SK-N-DZ (cell line): ENCODE data around the genes PRKAB1, RAB35, PLA2G1B, COX6A1 and DYNLL1.

GRCh38 chr12:119198395-119198902 lies 19.7 kb downstream of the HSPB8 start:
RAMPAGE:
- cytosol, long total RNA = no peak
- nucleus, long total RNA = no peak

RAMPAGE:
- cytosol, long total RNA = no peak
- nucleus, long total RNA = no peak
Observed at GRCh38 chr12:119203974-119204534, 25.3 kb downstream of the HSPB8 start.

RAMPAGE:
- cytosol, long total RNA = no peak
- nucleus, long total RNA = no peak
Observed at GRCh38 chr12:119444472-119444827, 109.9 kb downstream of the CCDC60 start.

DNA sequence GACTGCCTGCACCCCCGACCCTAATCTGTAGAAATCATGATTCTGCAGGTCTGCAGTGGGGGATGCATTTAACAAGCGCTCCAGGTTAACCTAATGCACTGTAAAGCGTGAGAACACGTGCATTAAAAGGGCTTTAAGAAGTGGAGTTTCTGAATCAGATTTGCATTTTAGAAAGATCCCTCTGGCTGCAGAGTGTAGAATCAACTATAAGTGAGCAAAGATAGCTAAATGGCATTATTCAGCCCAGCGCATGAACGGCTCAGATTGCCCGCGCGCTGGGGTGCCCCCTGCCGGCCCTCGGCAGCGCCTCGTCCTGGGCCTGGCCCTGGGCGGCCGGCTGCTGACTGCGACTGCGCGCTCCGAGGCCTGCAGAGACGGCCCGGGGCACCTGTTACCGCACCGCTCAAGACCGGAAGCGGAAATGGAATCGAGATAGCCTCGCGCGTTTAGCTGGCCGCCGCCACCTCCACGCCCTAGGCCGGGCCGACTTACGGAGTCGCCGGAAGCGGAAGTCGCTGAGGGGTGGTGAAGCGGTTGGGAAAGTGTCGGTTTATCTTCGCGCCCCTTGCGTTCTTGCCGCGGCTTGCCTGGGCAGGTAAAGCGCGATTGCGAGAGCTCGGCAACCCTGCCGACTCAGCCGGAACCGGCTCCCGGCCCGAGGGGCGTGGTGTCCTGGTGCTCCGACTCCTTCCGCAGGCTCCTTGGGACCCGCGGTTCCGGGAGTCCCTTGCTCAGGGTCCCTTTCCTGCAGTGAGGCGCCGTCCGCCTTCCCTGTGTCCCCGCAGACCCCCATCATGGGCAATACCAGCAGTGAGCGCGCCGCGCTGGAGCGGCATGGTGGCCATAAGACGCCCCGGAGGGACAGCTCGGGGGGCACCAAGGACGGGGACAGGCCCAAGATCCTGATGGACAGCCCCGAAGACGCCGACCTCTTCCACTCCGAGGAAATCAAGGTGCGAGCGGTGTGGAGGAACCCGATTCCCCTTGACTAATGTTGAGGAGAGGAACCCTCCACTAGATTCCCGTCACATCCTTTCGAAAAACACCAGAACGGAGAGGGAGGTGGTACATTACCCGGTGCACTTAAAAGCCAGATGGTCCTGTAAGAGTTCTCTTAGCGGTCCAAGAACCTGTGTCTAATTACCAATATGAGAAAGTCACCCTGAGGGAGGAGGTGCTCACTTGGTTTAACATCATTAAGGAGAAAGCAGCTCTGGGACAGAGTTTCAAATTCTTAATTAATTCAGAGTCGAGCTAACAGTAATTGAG lies at the start of gene PRKAB1:
TSS of gene PRKAB1 (plus strand) at position 683 of the 1,269 bp plus-strand sequence.
RAMPAGE:
- cytosol, long total RNA = start-site peak on the plus strand centred at position 531 of the sequence, 80 bp wide, 163 and 91 reads in 2 replicates
- nucleus, long total RNA = no peak

RAMPAGE:
- cytosol, long total RNA = no peak
- nucleus, long total RNA = no peak
Observed at GRCh38 chr12:119686377-119686802, 18.5 kb downstream of the PRKAB1 start.

DNA sequence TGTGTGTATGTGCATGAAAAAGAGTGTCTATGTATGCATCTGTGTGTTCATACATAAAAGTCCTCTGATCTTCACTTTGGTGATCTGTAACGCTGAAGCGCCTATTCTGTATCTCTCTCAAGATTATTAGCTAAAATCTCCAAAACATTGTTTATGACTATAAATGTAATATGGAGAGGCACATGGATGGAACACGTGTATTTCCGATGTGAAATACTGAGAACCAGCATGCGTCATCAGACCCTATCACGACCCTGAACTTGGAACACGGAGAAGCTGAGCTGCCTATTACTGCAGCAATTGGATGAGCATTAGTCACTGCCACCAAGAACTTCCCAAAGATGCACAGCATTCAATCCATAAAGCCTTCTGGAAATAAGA lies 61.9 kb downstream of the PRKAB1 start:
RAMPAGE:
- cytosol, long total RNA = no peak
- nucleus, long total RNA = no peak

DNA sequence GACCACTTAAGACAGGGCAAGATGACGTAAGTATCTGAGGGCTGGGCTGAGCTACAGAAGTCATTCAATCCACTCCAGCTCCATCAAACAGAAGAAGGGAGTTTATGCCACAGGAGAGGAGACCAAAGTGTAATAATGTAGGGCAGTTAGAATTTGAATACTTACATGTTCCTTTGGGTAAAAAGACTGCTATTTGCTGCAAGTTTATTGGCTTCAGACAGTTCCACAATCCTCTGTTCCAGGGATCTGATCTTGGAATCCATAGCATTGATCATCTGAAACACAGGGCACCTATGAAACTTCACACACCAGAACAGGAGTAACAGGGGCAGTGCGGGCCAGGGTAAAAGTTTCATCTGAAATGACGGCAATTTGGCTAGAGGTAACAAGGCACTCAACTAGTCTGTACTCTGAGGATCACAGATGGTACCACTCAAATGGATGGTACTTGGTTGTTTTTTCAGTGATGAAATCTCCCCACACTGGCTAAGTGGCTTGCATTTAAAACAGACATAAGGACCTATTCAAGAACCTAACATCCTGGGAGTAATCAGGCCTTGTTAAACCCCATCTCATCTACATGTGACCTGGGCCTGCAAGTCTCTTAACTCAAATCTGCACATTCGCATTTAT lies 90.6 kb downstream of the PRKAB1 start:
RAMPAGE:
- cytosol, long total RNA = no peak
- nucleus, long total RNA = no peak

GRCh38 chr12:120092723-120093720 lies 23.5 kb downstream of the RAB35 start:
RAMPAGE:
- cytosol, long total RNA = no peak
- nucleus, long total RNA = no peak

DNA sequence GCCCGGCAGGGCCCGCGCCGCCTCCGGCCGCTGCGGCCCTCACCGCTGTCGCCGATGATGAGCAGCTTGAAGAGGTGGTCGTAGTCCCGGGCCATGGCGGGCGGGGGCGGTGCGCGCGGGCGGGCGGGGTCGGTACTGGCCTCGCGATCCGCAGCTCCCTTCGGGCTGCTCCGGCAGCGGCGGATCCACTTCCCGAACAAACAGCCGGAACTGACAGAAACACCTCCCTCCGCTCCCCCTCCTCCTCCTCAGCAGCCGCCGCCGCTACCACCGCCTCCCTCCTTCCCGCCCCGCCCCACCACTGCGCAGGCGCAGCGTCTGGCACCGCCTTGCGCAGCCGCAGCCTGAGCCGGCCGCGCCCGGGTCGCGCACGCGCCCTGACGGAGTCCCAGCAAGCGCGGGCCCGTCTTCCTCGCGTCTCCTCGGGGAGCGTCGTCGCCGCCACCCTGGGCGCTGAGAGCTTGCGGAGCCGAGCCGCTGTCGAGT lies at the start of gene RAB35:
TSS of gene RAB35 (minus strand) at position 198 of the 486 bp plus-strand sequence.
RAMPAGE:
- cytosol, long total RNA = no peak
- nucleus, long total RNA = no peak

DNA sequence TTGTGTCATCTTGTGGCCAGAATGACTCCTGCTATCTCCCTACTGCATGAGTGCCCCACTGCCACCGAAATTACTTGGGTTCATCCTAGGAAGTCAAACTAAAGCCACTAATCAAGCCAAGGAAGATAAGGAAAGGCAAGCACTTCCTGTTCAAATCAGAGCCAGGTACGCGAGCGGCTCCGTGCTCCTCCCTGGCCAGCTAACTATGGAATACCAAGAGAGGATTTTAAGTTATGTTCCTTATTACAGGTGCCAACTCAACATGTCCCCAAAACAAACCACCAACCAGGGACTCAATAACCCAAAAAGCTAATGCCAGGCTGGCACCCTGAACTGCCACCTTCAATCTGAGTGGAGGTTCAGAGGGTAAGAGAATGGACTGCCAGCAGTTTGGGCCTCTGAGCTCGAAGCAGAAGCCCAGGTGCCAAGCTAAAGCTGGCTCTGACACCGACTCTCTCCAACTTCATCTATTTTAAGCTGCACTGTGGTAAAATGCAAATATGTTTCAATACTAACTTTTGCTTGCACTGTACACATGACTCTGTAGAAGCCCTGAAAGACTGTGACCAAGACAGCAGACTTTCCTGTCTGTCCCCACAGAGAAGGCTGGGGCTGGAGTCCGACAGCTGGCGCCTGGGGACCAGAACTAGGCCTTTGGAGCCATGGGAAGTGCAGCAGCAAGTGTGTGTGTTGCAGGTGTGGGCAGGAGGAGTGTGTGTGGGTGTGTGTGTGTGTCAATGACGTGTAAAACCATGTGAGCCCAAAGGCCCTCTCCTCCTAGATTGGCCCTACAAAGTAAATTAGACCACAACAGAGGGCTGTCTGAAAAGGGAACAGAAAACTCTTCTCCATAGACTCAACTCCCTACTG lies 16.2 kb upstream of the RAB35 start:
RAMPAGE:
- cytosol, long total RNA = no peak
- nucleus, long total RNA = no peak

DNA sequence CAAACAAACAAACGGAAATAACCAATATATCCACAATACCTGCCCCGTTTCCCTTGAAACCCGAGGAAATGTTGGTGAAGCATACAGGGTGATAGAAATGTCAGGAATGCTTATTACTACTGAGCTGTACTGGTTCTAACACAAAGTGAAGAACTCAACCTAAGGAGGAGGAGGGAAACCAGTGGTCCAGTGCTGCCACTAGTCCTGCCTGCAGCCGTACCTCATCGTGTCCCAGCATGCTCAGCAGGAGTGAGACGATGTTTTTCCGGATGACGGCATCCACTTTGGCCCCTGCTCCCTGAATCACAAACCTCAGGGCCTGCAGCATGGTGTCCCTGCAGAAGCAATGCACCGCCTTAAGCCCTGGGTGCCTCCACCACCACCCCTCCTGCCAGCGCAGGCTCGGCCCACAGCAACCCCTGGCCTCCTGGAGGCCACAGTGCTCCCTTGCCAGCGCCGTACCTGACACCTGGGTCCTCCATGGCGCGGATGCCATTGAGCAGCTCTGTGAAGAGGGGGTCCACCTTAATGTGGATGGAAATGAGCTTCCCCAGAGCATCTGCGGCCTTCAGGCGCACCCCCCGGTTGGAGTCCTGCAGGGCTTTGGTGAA lies 17.6 kb upstream of the RAB35 start:
RAMPAGE:
- cytosol, long total RNA = no peak
- nucleus, long total RNA = no peak

GRCh38 chr12:120140149-120140572 lies 23.6 kb upstream of the RAB35 start:
RAMPAGE:
- cytosol, long total RNA = no peak
- nucleus, long total RNA = no peak

RAMPAGE:
- cytosol, long total RNA = no peak
- nucleus, long total RNA = no peak
Observed at GRCh38 chr12:120194096-120194622, 356 bp downstream of the GCN1 start.

DNA sequence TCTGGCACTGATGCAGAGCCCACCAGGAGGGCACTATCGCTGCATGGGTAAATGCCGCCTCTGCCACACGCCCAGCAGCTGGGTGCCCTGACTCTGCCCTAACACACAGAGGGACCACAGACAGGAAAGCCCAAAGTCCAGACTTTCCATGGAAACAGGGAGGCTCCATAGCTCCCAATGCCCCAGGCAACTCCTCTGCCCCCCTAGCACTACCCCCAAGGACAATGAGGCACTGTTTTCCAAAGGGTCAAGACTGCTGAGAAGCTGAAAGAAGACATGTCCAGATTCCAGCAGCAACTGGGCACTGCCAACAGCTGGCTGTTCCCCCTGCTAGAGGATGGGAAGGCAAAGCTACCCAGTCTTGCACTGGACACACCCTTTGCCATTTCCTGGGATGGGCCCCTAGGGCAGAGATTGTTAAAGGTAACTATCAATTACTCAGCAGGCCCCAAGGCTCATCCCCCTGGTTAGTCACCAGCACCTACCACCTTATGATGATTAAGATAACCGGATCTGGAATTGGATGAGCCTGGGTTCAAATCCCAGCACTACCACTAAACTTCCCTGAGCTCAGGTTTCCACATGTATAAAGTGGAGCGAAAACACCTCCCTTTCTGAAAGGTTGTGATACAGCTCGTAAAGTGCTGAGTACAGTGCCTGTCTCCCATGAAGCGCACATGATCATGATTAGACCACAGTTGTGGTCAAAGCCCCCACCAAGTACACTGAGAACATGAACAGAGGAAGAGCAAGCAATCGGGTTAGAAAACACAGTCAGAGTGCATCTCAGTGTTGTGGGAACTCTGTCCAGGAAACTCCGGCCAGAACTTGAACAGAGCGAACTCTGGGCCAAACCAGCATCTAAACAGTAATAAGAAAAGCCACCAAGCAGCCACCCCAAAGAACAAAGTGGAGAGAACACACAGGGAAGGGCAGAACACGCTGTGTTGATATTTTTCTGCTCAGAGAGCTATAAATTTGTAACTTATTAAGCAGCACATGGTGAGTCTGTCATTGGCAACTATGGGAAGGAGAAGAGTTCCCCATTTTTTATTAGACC lies 3.2 kb downstream of the PXN start:
RAMPAGE:
- cytosol, long total RNA = no peak
- nucleus, long total RNA = no peak

RAMPAGE:
- cytosol, long total RNA = no peak
- nucleus, long total RNA = no peak
Observed at GRCh38 chr12:120327476-120328147, at the start of gene PLA2G1B. PLA2G1B (minus strand) TSS chr12:120327779.

GRCh38 chr12:120437700-120438766 lies at the start of gene COX6A1:
COX6A1 (plus strand) TSS chr12:120438113.
RAMPAGE:
- cytosol, long total RNA = start-site peak on the plus strand at chr12:120438088-120438120, 11,699 and 9,328 reads in 2 replicates
- nucleus, long total RNA = start-site peak on the plus strand at chr12:120438099-120438123, 4,087 and 671 reads in 2 replicates

DNA sequence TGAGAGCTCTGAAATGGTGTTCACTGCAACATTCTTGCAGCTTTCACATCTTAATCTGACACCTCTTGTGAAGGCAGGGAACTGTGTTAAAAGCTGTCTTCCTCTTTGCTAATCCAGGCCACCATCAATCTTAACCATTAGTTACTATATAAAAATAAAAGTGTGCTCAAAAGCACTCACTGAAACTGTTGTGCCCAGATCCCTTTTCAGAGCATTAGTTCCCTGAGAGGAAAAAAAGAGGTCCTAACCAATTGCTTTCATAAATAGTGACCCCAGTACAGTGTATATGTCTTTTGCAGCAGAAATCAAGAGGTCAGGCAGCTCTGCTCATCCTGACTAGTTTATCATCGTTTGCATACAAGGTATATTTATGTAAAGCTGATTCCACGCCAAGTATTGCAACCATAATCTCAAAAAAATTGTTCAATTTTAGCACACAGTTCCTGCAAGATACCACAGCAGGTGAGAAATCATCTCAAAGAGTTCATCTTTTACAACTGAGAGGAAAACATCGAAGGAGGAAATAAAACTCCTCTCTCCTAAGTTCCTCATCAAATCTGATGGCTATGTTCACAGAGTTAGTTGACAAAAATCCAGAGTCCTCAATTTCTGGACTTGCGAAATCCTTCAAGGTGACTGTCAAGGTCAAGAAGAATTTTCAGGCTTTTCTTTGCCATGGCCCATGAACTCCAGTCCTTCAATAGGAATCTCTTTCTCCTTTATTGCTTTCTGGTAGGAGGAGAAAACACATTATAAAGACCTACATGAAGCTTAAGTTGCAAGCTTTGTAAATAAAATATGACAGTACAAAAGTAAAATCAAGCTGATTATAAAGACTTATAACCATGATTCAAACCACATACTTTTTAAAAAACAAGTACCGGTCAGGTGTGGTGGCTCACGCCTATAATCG lies 1.7 kb downstream of the TRIAP1 start:
RAMPAGE:
- cytosol, long total RNA = no peak
- nucleus, long total RNA = no peak

GRCh38 chr12:120452947-120453482 lies 6.8 kb downstream of the GATC start:
RAMPAGE:
- cytosol, long total RNA = no peak
- nucleus, long total RNA = no peak

DNA sequence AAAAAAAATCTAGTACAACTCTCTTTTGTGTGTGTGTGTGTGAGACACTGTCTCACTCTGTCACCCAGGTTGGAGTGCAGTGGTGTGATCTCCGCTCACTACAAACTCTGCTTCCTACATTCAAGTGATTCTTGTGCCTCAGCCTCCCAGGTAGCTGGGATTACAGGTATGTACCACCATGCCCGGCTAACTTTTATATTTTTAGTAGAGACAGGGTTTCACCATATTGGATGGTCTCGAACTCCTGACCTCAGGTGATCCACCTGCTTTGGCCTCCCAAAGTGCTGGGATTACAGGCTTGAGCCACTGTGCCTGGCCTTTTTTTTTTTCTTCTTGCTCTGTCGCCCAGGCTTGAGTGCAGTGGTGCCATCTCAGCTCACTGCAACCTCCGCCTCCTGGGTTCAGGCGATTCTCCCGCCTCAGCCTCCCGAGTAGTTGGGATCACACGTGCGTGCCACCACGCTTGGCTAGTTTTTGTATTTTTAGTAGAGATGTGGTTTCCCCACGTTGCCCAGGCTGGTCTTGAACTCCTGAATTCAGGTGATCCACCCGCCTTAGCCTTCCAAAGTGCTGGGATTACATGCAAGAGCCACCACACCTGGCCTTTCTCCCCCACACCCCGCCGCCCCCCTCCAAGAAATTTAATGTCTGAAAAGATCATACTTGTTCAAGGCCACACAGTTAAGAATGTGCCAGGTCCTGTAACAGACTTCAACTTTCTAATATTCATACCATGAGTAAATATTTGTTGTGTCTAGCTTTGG lies 8.8 kb downstream of the GATC start:
RAMPAGE:
- cytosol, long total RNA = no peak
- nucleus, long total RNA = no peak

DNA sequence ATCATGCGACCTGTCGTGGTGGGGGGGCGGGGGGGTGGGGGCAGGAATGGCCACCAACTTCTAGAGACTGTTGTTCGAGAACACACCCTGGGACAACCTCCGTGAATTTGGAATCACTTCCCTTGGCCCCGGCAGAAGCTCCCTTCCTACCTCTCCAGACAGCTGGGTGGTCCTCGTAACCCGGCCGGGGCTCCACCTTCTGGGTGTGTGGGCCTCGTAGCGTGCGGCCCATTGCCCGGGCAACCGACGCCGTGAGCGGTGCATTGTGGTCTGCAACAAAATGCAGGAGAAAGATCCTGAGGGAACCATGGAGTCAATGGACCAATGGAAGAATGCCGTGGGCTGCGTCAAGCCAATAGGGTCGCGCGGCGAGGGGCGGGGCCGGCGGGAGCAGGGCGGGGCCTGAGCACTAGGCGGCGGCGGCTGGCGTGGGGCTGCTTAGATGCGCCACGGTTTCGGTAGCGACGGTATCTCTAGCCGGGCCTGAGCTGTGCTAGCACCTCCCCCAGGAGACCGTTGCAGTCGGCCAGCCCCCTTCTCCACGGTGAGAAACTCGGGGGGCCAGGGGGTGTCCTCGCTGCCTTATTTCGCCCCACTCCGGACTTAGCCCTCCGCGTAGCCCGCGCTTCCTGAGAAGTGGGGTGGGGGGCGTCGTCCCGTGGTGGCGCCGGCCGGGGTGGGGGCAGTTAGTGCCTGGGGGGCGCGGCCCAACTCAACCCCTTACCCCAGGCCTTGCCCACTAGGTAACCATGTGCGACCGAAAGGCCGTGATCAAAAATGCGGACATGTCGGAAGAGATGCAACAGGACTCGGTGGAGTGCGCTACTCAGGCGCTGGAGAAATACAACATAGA lies at the start of gene DYNLL1:
TSS of gene DYNLL1 (plus strand) at position 441 of the 853 bp plus-strand sequence.
RAMPAGE:
- cytosol, long total RNA = start-site peak on the minus strand centred at position 205 of the sequence, 11 bp wide, 38 and 39 reads in 2 replicates; start-site peak on the plus strand centred at position 427 of the sequence, 47 bp wide, 30,880 and 19,569 reads in 2 replicates
- nucleus, long total RNA = start-site peak on the minus strand centred at position 231 of the sequence, 59 bp wide, 25 and 18 reads in 2 replicates; start-site peak on the plus strand centred at position 452 of the sequence, 31 bp wide, 3,799 and 265 reads in 2 replicates